Epidermal melanocyte (primary cell): ENCODE measurements around a stretch of chr11.

DNA sequence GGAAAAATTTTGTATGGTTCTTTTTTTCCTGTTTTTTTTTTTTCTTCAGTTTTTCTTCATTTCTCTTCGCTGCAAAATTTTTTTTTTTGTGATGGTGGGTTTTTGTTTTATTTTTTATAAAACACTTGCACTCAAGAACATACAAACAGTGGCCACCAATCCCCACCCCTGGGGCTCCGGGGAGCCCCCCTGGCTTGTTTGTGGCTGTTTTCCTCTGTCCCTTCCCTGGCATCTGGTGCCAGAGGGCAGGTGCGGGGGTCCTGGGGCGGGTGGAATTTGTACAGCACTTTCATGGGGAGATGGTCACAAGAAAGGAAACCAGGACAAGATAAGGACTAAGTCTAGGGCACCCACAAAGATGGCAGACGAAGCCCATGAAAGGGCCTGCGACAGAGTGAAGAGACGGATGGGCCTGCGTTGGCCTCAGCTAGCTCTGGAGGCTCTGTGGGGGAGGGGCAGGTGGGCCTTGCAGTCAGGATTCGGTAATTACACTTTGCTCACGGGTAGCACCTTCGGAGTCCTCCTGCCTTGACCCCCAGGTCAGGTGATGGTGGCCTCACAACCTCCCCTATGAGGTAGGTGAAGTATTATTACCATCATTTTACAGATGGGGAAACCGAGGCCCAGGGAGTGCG lies 7.0 kb downstream of the LRRC10B start:
- RRBS, result no CpG with 5 or more reads among the region's 13 CpGs

DNA sequence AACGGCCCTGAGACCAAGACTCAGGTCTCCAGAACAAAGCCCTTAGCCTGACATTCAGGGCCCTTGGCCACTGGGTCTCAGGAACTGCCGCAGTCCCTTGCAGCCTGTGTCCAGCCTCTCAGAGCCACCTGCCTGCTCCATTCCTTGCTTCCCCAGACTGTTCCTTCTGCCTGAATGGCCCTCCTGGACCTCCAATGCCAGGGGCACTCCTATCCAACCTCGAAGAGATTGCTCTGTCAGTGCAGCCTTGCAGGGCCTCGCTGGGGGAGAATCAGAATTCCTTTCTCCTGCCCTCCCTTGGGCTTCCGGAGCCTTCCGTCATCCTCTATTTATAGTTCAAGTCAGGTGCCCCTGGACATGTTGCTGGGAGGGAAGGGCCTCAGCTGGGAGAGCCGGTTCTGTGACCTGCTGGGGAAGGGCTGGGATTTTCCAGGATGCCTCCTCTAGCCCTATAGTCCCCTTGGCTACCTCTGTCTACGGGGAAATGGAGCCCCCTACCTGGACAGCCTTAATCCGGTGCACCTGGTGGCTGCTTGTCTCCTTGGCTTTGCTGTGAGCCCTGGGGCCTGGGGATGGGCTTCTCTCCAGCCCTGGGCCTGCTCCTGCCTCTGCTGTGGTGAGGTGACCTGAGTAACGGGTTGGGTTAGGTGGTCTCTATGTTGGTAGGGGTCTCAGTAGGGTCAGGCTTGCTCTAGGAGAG lies 45.8 kb upstream of the SYT7 start:
- RRBS, result 14% methylated on average over 3 of the region's 10 CpGs

GRCh38 chr11:61699783-61700735 lies 19.9 kb downstream of the DAGLA start:
- RRBS, result no CpG with 5 or more reads among the region's 20 CpGs

DNA sequence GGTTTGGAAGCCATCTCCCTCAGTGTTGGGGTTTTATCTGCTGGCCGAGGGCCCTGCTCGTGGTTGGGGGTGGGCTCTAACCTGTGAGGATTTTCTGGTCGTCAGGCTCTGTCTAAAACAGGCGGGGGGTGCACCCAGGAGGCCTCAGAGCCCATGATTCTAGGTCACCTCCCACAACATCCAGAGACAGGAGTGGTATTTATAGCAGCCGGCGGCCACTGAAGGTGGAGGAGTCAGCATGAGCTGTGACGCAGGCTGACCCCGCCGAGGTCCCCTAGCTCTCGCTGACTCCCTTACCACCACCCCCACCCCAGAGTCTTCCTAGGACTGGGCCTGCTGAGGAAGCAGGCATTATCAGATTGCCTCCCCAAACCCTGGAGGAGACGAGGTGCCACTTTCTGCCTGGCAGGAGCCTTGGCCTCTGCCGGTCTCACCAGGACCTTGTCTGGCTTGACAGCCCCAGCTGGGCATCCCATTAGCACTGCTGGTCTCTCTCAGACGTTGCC lies 26.3 kb downstream of the DAGLA start:
- RRBS, result no CpG with 5 or more reads among the region's 13 CpGs

DNA sequence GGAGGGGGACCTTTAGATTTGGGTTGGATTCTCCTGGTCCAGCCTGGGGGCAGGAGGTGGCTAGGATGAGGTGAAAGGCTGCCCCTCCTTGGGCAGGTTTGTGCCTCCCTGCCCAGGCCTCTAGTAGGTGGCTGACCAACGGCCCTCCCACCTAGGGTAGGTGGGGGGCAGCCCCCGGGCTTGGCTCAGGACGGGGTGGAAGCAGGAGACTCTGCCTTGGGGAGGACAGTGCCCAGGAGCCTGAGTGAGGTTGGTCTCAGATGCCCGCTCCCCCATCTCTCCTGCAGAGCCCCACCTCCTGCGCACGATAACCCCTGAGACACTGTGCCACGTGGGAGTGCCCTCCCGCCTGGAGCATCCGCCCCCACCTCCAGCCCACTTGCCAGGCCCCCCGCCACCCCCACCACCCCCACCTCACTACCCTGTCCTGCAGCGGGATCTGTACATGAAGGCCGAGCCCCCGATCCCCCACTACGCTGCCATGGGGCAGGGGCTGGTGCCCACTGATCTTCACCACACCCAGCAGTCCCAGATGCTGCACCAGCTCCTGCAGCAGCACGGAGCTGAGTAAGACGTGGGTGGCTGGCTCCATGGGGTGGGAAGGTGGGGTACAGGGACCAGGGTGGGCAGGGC lies 17.6 kb downstream of the MYRF start:
- RRBS, result no CpG with 5 or more reads among the region's 16 CpGs

- RRBS, result no CpG with 5 or more reads among the region's 3 CpGs
Measured at GRCh38 chr11:61800528-61801411, 8.1 kb downstream of the FEN1 start.

DNA sequence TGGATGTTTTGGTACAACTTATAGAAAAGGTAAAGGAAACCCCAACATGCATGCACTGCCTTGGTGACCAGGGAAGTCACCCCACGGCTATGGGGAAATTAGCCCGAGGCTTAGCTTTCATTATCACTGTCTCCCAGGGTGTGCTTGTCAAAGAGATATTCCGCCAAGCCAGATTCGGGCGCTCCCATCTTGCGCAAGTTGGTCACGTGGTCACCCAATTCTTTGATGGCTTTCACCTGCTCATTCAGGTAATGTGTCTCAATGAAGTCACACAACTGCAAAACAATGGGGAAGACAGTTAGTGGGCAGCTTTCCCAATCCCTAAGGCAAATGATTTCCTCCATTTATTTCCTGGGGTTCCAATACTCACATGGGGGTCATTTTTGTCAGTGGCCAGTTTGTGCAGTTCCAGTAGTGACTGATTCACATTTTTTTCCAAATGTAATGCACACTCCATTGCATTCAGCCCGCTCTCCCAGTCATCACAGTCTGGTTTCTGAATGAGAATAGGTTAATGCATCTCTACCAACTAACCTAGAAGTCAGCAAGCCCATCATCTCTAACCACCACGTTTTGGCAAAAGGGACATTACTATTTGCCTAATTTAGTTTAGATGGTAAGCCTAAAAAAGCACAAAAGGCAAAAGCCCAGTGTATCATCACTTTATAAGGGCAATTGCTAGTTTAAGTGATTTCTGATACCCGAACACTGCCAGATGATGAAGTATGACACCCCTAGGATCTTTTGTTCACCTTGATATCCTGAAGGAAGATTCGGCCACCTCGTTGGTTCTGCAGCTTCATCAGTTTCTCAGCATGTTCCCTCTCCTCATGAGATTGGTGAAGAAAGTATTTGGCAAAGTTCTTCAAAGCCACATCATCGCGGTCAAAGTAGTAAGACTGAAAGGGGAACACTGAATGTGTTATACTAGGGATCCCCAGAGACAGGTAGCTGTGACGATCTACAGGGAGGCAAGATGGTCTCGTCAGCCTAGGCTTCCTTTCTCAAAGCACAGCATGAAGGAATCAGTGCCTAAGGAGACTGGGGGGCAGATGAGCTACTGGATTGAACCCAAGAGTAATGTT lies 2.5 kb downstream of the FTH1 start:
- RRBS, result no CpG with 5 or more reads among the region's 16 CpGs

GRCh38 chr11:61977260-61977726 lies 9.9 kb upstream of the FTH1 start:
- RRBS, result no CpG with 5 or more reads among the region's 5 CpGs

GRCh38 chr11:62145460-62145796 lies 21.6 kb downstream of the INCENP start:
- RRBS, result no CpG with 5 or more reads among the region's 8 CpGs

GRCh38 chr11:62397612-62397814 lies 21.3 kb upstream of the SCGB1A1 start:
- RRBS, result no CpG with 5 or more reads among the region's 3 CpGs

DNA sequence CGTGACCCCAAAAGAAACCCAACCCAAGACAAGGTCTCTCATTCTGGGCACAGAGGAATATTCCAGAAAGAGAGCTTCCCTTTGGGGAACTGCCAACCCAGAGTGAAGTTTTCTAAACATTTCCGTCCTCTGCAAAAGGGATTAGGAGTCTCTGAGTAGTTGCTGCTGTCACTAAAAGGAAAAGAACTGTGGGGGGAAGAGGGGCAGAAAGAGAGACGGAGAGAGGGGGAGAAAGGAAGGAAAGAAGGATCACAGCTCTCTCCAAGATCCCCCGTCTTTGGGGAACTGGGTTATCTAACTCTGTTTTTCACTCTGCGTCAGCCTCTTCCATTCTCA lies 726 bp downstream of the SCGB1A1 start:
- RRBS, result no CpG with 5 or more reads among the region's 5 CpGs

- RRBS, result no CpG with 5 or more reads among the region's 9 CpGs
Measured at GRCh38 chr11:62433130-62433622, 14.3 kb downstream of the SCGB1A1 start.

DNA sequence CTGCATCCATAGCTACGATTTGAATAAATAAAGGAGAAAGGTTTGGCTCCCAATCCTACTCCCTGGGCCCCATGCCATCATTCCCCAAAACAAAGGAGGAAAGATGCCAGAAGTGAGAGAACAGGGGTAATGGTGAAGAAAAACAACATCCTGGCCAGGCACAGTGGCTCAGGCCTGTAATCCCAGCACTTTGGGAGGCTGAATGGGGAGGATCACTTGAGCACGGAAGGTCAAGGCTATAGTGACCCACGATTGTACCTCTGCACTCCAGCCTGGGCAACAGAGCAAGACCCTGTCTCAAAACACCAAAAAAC lies 26.5 kb downstream of the SCGB1A1 start:
- RRBS, result no CpG with 5 or more reads among the region's 3 CpGs

DNA sequence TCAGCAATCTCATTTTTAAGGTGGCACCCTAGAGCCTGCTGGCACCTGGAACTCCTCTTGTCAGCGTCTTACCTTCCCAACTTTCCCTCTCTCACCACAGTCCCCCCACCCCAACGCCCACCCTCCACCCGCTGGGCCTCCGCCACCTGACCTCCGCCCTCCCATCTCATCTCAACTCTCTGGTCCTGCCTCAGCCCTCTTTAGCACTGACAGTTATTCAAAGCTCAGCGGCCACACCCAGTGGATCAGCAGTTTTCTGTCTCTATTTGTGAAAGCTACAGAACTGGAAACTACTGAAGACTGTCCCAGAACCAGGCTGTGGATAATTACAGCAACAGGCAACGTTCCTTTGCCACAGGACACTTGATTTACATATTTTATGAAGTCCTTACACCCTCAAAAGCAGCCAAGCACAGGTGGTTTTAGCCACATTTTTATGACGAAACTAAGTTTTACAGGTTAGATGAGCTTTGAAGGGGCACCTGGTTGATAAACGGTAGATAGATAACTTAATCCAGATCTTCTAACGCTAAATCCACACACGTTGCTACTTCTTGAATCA lies 43.3 kb downstream of the SCGB1A1 start:
- RRBS, result no CpG with 5 or more reads among the region's 11 CpGs

DNA sequence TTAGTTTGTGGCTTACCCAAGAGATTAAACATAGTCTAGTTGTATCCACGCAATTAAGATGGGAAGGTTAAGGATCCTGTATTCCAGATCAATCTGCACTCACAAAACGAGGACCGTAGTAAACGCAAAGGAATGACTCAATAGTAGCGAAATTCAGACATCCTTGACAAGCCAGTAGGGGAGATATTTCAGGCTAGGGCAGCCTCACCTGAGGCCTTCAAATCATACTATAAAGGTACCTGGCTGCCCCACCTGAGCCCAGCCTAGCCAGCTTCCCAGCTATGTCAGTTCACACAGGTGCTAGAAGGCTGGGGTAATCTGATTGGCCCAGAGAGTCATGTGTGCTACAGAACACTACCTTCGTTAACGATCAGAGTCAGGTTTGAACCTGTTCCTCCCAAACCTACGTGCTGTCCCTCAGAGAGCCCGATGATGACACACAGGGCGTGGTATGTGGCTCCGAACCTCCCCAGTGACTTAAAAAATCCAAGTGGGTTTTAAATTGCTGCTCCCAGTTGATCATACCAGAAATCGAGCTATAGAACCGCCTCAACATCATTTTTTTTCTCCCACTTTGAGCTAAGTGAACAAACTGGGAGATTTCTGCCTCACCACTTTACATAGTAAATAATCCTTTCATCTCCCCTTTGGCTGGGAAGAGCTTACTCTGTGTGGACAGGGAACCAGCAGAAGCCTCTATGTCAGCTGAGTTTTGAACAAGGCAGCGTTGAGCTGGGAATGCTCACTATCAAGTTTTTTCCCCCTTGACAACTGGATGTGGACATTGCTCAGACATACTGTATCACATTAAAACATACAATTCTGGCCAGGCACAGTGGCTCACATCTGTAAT lies 46.3 kb downstream of the AHNAK start:
- RRBS, result no CpG with 5 or more reads among the region's 14 CpGs

DNA sequence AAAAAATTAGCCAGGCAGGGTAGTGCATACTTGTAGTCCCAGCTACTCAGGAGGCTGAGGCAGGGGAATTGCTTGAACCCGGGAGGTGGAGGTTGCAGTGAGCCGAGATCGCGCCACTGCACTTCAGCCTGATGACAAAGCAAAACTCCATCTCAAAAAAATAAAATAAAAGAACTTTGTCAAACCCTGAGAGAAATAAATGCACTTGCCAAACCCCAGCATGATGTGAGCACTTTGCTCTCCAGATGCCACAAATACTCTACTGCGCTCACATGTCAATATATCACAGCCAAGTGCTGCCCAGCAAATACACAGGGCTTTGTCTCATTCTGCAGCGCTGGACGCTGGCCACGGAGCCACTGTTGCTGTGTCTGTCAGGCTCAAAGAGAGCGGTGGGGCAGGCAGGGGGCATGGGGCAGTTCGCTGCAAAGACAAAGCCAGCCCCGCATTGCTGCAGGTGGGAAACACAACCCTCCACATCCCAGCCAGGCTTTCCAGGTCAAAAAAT lies 45.1 kb downstream of the AHNAK start:
- RRBS, result no CpG with 5 or more reads among the region's 11 CpGs

GRCh38 chr11:62508074-62509039 lies 38.2 kb downstream of the AHNAK start:
- RRBS, result no CpG with 5 or more reads among the region's 23 CpGs

DNA sequence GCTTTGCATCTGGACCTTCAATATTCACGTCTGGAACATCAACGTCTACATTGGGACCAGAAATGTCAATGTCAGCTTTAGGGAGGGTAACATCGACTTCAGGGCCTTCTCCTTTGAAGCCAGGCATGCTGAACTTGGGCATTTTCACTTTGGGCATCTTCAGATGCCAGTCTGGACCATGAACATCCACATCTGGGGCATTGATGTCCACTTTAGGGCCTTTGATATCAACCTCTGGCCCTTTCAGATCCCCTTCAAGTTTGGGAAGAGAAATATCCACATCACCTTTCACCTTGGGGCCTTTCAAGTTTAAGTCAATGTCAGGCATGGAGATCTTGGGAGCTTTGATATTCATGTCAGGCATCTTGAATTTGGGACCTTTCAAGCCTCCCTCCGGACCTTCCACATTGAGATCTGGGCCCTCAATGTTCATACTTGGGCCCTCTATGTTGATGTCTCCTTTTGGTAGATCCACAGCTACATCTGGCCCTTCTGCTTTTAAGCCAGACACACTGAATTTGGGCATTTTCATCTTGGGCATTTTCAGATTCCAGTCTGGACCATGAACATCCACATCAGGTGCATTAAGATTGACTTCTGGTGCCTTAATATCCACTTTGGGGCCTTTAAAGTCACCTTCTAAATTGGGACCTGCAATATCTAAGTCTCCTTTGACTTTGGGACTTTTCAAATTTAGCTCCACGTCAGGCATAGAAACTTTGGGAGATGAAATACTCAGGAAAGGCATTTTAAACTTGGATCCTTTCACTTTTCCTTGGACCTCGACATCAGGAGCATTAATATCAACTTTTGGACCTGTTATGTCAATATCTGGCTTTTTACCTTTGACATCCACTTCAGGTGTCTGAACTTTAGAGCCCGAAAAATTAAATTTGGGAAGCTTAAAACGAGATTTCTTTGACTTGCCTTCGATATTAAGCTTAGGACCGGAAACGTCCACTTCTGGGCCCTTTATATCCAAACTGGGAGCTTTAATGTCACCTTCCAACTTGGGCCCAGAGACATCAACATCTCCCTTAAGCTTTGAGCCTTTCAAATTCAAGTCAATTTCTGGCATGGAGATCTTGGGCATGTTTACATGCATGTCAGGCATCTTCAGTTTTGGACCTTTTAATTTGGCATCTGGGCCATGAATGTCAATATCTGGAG lies 22.8 kb downstream of the AHNAK start:
- RRBS, result no CpG with 5 or more reads among the region's 11 CpGs

DNA sequence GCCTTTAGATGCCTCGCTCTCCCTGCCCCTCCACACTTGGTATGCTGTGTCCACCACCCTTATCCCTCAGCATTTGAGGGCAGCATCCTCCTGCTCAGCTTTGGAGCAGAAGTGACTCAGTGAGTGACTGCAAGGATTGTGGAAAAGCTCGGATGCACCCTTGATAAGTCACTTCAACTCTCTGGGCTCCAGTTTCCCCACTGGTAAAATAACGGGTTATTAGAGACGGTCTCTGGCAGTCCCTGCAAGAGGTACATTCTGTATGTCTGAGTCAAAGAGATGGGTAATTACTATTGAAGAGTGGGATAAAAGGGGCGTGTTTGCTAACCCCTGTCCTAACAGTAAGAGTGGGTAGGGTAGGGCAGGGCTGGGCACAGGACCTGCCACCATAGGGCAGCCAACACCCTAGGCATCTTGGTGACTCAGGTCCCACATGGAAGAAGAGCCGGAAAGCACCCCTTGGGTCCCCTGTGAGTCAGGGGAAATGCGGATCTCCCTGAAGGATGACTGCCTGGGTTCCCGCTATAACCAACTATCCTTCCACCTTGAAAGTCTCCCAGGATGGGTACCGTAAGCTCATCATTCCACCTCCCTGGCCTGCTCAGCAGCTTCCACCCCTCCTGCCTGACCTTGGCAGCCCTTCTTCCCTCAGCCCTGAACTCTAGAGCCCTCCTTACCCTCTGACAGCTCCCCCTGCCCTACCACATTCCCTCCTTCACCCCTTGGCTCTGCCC lies 7.3 kb upstream of the AHNAK start:
- RRBS, result no CpG with 5 or more reads among the region's 9 CpGs

DNA sequence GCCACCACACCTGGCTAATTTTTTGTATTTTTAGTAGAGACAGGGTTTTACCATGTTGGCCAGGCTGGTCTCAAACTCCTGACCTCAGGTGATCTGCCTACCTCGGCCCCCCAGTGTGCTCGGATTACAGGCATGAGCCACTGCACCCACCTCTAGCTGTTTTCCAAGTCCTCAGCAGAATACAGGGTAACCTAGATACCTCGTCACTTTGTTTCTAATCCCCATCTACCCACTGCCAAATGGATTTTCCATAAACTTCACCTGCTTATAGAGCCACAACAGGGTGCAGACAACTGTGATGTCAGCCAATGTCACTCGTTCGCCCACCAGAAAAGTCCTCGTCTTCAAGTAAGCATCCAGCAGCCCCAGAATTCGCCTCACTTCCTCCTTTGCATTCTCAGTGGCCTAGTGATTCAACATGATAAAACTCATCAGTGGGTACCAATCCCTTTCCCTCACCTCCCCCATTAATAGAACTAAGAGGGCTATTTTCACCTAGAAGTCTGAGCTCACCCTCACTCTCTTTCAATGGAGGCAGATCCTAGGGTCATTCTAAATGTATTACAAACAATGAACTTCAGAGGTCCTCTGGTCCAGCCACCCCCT lies 2.9 kb downstream of the EEF1G start:
- RRBS, result no CpG with 5 or more reads among the region's 7 CpGs